ENCODE measurements around a stretch of chr16.

DNA sequence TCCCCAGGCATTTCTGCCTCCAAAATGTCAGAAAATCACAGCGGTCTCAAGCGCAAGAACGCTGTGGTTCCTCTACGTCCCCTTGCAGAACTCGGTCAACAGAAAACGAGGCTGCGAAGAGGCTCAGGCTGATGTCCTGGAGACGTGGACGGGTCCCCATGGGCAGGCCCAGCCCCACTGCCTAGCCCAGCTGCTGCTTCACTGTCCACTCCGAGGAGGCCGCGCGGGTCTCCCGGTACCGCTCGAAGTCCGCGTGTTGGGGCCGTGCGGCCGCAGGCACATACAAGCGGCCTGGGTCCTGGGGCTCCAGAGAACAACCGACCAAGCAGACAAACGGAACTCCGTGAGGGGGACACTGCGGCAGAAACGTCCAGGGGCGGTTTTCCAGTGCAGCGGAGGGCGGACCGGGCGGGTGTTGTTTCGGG is 23.4 kb downstream of the DEF8 start:
- RRBS, result no CpG with 5 or more reads among the region's 33 CpGs

- RRBS, result no CpG with 5 or more reads among the region's 5 CpGs
Measured at GRCh38 chr16:89974677-89975429, 26.3 kb downstream of the DEF8 start.

GRCh38 chr16:90078207-90079007 is 1.3 kb upstream of the PRDM7 start:
- RRBS, result no CpG with 5 or more reads among the region's 17 CpGs

- RRBS, result no CpG with 5 or more reads among the region's 12 CpGs
Measured at GRCh38 chr16:90101987-90102706, 25.0 kb upstream of the PRDM7 start.

Data from cardiac fibroblast (primary cell).